CMK (cell line): ENCODE data around the genes TXLNB and NMBR.

DNA sequence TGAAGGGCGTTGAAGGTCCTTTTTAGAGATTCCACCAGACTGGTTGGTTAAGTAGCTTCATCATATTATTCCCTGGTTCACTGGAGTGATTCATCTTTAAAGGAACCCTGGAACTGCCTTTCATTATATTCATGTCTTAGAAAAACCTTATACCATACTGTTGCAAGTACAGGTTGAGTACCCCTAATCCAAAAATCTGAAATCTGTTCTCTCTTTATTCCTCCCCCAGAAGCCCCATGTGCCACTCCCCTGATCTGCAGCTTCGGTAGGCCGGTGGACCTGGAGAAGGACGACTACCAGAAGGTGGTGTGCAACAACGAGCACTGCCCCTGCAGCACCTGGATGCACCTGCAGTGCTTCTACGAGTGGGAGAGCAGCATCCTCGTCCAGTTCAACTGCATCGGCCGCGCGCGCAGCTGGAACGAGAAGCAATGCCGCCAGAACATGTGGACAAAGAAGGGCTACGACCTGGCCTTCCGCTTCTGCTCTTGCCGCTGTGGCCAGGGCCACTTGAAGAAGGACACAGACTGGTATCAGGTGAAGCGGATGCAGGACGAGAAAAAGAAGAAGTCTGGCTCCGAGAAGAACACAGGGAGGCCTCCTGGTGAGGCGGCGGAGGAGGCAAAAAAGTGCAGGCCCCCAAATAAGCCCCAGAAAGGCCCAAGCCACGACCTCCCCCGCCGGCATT lies 31.3 kb downstream of the HECA start:
- RRBS, result no CpG with 5 or more reads among the region's 25 CpGs

DNA sequence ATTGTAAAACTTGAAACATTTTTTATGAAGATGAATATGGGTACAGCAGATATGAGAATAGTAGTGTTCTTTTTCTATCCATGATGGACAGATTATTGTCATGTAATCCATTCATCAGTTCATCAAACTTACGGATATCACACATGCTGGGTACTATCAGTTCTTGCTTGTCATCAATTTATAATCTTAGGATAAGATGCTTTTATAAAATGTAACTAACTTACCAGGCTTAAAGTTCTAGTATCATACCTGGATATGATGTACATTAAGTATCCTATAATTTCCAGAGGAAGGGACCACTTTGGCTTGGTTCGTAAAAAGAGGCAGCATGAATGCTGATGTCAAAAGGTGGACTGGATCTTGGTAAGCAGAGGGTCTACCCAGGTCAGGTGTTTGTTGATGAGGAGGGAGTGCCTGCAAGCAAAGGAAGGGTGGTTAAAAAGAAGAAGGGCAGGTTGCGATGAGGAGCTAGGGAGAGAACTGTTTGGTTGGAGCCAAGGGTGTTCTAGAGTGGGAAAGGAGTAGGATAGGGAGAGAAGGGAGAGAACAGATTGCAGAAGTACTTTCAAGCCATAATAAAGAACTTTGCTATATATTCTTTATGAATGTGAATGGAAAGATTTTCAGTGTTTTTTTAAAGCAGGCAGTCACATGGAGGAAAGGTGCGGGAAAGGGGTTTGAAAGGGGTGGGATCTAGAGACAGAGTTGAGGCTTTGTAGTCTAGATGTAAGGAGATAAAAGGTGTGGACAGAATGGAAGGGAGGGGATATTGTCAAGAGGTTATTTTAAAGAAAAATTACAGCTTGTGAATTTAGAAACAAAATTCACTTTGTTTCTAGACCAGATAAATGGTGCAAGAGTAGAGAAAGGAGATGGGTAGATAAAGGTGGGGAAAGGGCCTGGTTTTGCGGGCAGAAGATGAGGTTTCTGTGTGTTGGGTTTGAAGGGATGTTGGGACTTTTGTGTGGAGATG lies 35.6 kb downstream of the HECA start:
- RRBS, result no CpG with 5 or more reads among the region's 5 CpGs

DNA sequence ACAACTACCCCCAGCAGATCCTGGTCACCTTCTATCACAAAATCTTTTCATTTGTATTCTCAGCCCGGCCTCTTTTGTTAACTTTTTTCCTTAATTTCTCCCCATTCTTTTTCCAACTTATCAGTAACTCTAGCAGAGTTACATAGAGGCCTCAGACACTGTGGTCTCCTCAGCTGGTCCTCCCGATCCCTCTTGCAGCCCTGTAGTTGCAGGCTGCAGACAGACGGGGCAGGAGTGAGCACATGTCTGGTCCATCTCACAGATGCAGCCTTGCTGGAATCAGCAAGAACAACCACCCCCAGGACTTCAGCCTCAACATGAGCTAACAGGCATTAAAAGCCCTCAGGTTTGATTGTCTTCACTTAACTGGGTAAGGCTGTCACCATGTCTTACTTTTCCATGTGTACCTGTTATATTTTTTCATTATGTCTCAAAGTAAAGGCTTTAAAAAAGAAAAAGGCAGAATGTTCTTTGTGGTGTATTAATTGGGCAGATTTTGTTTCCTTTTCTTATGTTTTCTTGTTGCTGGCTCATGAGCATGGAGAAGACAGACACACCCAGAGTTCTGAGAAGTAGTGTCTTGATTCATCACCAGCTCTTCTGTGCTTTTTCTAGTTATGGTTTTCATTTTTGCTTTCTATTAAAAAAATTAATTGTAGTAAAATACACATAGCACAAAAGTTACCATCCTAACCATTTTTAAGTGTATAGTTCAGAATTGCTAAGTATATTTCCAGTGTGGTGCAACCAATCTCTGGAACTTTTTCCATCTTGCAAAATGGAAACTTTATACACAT lies 41.1 kb downstream of the TXLNB start:
- RRBS, result no CpG with 5 or more reads among the region's 3 CpGs

DNA sequence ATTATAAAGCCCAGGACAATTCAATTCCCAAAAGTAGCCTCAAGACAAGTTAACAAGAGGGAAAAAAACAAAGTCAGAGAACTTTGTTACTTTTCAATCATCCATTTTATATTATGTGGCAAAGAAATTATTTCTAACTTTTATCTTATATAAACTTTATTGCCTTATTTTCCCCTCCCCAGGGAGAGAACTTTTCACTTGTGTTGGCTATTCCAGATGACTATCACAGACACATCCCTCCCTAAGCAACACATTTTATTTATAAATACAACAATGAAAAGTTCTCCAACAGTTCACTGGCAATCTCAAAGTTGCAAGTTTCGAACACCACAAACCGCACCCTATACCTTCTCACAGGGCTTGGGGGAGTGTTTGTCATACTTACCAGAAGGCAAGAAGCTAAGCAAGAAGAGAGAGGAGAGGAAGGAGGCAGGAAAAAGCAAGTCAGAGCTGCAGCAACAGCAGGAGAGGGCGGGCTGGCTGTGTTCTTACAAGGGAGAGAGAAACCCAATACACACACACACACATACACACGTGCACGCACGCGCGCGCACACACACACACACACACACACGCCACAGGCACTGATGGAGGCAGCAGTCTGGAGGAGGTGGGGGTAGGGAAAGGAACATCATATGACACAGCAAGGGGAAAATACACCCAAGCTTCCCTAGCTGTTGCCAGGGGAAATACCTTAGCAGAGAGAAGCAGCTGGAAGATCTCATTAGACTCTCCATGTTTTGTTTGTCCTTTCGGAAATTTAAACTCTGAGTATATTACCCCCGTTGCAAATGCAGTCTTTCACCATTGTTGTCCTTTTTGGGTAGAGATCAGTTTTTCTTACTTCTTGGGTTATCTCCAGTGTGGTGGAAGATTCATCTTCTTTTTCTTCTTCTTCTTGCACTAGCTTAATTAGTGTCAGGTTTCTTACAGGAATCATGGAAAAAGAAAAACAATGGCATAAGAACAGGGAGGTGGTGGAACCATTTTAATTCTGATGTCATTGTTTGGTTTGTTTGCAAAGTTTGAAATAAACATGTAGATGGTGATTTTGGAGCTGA lies at the start of gene TXLNB:
Gene TXLNB (minus strand): TSS at position 463 of the 1,061 bp plus-strand sequence.
- RRBS, result no CpG with 5 or more reads among the region's 12 CpGs

DNA sequence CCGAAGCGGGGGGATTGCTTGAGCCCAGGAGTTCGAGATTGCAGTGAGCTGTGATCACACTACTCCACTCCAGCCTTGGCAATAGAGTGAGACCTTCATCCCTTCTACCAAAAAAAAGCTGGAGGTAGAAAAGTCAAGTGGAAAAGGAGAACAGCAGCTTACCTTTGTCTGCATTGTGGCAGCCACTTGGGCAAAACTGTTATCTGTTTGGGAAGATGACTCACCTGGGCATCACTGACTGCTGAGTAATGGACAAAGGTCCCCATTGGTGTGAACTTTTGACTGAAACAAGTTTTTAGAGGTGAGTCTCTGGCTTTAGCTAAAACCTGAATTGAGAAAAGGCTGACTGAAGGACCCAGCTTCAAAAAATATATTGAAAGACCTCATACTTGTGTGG lies 4.3 kb upstream of the CITED2 start:
- RRBS, result no CpG with 5 or more reads among the region's 3 CpGs

- RRBS, result no CpG with 5 or more reads among the region's 4 CpGs
These were observed 6.9 kb upstream of the CITED2 start for GRCh38 chr6:139381279-139381731.

GRCh38 chr6:139472327-139473042 lies 98.0 kb upstream of the CITED2 start:
- RRBS, result no CpG with 5 or more reads among the region's 12 CpGs

GRCh38 chr6:139536659-139537704 lies 162.5 kb upstream of the CITED2 start:
- RRBS, result no CpG with 5 or more reads among the region's 10 CpGs

DNA sequence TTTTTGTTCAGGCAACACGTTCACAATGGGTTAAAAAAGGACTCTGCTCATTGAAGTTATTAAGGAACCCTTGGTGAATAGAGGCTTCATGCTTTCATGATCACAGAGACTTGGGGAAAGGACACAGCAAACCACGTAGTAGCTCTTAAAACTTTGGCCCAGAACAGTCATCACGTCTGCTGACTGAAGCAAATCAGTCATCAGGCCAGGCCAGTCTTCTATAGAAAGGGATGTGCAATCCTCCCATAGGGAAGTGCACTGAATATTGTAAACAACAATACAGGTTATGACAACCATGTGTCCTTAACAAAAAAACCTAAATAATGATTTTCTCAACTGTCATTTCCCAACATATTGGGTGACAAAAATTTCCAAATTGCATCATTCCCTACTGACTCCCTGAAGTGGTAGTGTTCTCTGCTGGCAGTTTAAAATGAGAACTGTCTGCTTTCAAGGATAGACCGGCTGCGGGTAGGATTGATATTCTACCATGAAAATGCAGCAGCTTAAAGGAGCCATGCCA lies 388.1 kb upstream of the CITED2 start:
- RRBS, result no CpG with 5 or more reads among the region's 5 CpGs

DNA sequence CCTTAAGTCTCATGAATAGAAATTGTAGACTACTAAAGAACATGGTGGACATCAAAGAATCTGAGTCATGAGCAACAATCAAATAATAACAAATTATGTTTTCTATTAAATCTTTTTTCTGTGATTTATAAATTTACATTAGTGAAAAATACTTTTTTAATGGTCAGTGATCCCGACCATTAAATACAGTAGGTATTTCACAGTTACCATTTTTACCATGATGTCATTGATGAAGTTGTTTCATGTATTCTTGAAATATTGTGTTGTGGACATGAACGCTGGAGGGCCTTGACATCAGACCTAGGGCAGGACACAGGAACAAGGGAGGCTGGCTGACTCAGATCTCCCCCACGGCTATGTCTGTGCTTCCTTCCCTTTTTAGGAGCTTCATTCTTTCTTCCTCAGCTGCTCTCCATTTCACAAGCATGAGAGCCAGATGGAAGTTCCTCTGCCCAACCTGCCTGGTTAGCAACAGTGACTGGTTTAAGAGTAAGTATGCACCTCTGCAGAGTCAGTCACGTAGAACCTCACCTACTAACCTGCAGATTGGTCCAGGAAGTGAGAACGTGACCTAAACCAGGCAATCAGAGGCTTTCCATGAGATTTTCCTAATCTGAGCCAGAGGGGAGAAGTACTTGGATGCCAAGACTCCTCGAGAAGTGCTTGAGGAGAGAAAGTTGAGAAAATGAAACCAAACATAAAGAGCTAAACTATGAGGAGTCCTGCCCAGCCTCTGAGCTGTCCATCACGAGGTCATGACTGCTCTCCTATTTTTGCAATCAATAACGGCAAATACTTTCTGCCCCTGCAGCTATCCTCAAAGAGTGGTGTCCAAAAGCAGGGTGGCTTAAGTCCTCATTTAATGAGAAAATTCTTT lies 465.1 kb upstream of the CITED2 start:
- RRBS, result no CpG with 5 or more reads among the region's 8 CpGs

DNA sequence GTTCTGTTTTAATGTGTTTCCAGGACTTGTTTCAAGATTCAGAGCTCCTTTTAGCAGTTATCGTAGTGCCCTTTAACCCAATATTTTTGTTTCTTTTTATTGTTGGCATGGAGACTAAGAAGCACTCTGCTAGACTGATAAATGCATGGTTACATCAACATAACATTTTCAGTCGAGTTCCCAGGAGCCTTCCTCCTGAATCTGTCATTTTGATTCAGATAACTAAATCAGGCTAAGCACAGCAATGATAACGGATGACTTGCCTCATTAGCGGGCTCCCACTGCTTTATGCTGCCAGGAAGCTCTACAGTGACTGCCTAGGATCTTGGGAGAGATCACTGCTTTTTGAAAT lies 772.8 kb upstream of the GJE1 start:
- RRBS, result no CpG with 5 or more reads among the region's 4 CpGs

DNA sequence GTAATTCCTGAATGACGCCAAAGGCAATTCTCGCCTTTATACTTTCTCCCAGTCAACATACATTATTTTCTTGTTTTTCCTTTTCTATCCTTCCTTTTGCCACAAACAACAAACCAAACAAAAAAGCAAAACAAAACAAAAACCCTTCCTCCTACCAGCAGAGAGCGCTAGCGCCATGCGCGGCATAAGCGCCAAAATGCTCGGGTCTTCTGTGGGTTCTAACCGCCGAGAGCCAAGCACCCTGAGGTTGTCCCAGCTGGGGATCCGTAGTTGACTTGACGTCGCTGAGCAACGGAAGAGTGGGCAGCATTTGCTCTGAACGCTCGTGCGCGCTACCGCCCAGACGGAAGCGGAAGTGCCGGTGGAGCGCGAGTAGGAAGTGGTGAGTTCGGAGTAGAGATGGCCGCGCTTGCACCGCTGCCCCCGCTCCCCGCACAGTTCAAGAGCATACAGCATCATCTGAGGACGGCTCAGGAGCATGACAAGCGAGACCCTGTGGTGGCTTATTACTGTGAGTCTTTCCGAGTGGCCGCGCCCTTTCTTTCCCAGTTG lies at the start of gene NMBR:
Gene NMBR (minus strand): TSS at position 234 of the 552 bp plus-strand sequence.
- RRBS, result no CpG with 5 or more reads among the region's 35 CpGs

- RRBS, result no CpG with 5 or more reads among the region's 2 CpGs
These were observed 72.1 kb downstream of the ADGRG6 start for GRCh38 chr6:142373949-142374325.

GRCh38 chr6:142751421-142752207 lies 193.4 kb downstream of the HIVEP2 start:
- RRBS, result no CpG with 5 or more reads among the region's 9 CpGs

DNA sequence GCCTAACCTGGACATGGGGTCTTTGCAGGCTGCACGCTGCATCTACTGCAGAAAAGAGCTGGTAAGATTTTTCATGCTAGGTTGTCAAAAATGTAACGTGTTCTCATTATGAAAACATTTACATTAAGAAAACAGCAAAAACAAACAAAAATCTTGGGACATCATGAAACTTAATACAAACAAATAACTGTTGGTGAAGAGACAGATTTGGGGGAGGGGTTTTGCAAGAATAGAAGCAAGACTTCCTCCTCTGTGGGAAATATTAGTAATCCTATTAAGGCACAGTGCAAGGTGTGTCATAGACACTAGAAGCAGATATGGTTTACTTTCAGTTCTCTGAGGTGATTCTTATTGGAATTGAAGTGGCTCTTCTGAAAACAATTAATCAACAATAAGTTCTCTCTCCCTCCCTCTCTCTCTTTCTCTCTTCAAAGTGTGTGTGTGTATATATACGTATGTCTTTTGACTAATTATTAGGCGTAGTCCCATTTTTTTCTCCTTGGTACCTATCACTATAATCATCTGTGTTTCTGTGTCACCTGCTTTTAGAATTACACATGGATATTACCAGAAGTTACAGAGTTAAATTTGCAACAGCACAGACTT lies 99.9 kb downstream of the HIVEP2 start:
- RRBS, result no CpG with 5 or more reads among the region's 4 CpGs

- RRBS, result no CpG with 5 or more reads among the region's 4 CpGs
These were observed 89.1 kb downstream of the HIVEP2 start for GRCh38 chr6:142855654-142856427.

GRCh38 chr6:142907223-142907863 lies 37.6 kb downstream of the HIVEP2 start:
- RRBS, result no CpG with 5 or more reads among the region's 8 CpGs

DNA sequence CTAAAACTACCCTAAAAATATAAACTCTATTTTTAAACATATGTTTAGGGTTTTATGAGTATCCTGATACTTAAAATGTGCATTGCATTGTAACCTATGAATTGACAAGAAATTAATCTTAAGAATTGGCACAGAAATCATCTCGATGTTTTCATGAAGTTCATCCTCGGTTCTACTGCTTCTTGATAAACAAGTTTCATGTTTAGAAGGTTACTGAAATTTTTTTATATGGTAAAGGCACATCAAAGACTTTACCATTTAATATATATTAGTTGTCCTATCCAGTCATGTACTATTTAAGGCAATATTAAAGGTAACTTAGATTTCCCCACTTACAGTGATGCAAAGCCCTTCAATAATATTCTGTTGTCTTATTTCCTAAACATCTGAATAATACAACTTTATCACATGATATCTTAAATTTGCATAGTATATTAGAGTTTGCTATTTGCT lies 16.7 kb downstream of the HIVEP2 start:
- RRBS, result no CpG with 5 or more reads among the region's 2 CpGs

- RRBS, result no CpG with 5 or more reads among the region's 1 CpG
These were observed 3.6 kb upstream of the HIVEP2 start for GRCh38 chr6:142948652-142948851.